Metastatic Breast Carcinoma in the Ovary (tissue), 3 donors: ENCODE measurements around a stretch of chr10.

GRCh38 chr10:76032413-76033003 lies 601.1 kb downstream of the LRMDA start:
- PRO-cap, 3 experiments: no peak in any of the 3 experiments

DNA sequence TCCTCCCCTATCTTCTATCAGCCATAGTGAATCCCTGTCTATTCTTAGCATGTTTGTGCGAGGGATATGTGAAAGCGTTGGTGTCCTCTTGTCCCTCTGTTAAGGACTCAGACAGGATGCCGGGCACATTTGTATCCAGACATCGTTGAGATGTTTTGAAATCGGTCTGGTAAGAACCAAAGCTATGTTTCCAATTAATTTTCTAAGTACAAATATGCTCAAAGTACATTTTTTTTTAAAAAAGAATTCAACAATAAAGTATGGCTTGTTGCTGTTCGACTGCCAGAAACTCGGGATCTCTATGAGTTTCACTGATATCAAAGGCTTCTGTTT lies 754.1 kb downstream of the LRMDA start:
- PRO-cap, 3 experiments: no peak in any of the 3 experiments

GRCh38 chr10:76382398-76383008 lies 951.1 kb downstream of the LRMDA start:
- PRO-cap, 3 experiments: no peak in any of the 3 experiments

DNA sequence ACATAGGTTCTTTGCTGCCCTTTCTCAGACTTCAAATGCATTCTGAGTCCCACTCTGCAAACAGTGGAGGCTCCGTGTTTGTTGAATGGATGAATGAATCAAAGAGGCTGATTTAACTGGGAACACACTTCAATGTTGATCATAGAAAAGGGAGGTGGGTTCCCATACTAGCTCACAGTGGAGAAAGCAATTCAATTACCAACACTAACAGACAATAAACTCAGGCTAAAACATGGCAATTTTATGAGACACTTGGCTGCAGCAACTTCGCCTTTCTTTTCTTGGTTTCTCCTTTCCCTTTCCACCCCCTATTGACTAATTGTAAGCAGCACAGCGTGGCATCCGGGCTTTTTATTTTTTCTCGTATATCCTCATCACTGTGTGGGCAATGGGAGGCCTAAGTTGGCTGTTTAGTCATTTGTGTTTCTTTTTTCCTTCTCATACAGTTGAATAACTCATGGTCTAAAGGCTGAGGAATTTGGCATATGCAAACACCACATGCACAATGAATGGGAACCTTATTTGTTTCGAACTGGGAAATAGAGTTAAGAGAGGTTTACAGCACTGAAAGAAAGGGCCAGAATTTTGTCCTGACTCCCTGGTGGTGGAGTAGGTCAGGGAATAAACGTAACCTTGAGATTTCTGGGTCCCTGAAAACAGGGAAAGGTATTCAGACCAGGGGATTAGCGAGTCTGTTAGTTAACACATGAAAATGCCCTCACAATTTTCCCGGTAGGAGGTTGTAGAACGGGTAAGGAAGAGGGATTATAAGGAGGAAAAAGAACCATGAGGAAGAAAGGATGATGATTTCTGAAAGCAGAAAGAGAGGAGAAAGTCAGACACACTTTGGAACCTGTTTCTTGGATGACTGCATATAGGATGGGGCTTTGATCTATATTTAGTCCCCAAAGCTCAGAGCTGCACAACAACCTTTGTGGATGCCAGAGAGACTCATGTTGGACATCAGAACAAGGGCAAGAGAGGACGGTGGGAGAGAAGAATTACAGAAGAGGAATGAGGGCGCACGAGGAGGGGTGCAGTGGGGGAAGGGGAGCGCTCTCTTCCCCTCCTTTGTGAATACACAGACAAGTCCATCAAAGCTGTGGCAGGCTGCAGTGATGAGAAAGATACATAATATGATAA lies 858.3 kb downstream of the KCNMA1 start:
- PRO-cap, 3 experiments: no peak in any of the 3 experiments

- PRO-cap, 3 experiments: no peak in any of the 3 experiments
Measured at GRCh38 chr10:77072983-77073480, 564.6 kb downstream of the KCNMA1 start.

DNA sequence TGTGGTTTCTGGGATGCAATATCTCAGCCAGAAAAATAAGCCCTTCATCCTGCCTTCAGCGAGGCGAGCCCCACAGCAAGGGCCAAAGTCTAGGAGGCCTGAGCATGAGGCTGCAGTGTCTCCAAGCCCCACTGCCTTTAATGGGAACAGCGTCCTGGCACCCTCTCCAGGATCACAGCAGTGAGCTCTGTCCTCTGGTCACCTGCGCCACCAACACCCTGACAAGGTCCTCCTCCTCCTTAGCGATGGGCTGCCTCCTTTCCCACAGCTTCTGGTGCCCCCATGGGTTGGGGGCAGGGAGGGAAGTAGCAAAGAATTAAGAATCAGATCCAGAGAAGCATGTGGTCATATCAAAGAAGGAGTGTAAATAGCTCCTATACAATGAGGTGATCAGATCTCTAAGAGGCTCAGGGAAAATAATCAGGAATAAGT lies 479.9 kb downstream of the KCNMA1 start:
- PRO-cap, 3 experiments: no peak in any of the 3 experiments

DNA sequence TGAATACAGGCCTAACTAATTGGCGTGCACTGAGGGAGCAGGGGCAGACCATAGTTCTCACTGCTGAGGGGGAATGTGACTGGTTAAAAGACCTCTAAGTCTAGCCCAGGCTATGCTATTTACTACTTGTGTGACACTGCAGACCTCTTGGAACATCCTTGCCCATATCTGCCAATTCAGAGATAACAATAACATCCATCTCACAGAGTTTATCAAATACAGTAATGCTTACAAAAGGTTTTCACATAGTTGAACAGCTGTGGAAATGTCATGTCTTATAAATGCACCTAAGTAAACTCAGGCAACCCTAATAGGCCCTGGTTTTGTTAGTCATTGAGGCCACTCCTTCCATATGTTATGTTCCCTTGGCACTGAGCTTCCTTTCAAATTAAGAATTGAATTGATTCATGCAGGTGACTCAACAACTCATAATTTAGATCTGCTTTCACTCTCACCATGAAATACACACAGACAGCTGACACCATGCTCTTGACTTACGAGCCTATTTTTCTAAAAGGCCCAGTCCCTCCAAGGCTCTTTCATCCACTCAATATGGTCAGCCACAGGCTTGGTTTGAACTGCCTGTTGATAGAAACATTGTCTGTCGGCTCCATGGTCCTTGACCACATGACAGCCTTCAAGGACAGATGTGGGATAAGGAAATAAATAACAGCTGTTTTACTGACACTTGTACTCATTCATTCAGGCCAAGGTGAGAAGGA lies 477.0 kb downstream of the KCNMA1 start:
- PRO-cap, 3 experiments: no peak in any of the 3 experiments

DNA sequence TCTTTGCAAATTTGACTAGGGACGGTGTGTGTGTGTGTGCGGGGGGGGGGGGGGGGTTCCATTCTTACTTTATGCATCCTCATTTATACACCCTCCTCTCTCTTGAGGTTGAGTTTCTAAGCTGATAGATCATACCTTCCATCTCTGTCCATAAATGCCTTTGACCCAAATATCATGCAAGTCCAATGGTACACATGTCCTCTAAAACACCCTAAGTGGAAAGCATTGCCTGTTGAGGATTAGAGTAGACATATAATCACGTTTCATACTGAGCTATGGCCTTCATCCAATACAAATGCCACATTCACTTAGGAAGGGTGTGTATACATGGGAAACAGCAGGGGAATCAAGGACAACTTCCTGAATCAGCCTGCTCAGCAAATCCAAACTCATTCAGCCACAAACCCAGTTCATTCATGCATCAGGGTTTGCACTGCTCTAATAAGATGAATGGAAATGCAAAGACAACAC lies 350.8 kb downstream of the KCNMA1 start:
- PRO-cap, 3 experiments: no peak in any of the 3 experiments

GRCh38 chr10:77296476-77297182 lies 341.0 kb downstream of the KCNMA1 start:
- PRO-cap, 3 experiments: no peak in any of the 3 experiments

DNA sequence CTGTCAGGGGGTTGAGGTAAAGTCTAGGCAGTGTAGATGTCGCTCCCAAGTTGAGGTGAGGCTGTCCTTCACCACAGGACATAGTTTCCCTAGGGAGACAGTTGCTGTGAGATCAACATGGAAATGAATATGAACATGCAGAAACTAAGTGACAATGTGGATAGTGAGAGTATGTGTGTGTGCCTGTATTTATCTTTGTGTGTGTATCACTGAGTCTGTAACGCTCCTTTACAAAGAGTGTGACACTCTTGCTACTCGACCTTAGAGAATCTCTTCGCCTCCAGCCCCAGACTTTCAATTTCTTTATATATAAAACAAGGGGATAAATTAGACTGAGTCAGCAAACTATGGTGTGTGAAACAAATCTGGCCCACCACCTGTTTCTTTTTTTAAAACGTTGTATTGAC lies 240.6 kb downstream of the KCNMA1 start:
- PRO-cap, 3 experiments: no peak in any of the 3 experiments

DNA sequence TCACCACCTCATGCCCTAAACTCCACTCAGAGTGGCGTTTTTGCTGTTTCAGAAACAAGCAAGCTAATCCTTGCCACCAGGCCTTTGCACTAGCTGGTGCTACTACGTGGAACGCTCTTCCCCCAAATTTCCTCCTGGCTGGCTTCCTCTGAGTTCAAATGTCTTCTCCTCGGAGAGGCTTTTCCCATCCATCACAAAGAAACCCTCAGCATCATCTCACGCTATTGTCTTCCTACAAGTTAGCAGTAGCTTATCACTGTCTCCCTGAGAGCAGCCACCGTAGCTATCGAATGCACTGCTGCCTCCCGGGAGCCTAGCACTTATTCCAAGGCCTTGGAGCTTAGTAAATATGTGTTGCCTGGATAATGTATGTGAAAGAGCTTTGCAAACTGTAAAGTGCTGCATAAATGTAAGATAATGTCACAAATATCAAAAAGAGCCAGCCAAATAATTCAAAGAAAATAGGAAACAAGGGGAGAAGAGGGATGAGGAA lies 124.4 kb downstream of the KCNMA1 start:
- PRO-cap, 3 experiments: no peak in any of the 3 experiments

- PRO-cap, 3 experiments: no peak in any of the 3 experiments
Measured at GRCh38 chr10:77846666-77847497, 79.7 kb downstream of the DLG5 start.

DNA sequence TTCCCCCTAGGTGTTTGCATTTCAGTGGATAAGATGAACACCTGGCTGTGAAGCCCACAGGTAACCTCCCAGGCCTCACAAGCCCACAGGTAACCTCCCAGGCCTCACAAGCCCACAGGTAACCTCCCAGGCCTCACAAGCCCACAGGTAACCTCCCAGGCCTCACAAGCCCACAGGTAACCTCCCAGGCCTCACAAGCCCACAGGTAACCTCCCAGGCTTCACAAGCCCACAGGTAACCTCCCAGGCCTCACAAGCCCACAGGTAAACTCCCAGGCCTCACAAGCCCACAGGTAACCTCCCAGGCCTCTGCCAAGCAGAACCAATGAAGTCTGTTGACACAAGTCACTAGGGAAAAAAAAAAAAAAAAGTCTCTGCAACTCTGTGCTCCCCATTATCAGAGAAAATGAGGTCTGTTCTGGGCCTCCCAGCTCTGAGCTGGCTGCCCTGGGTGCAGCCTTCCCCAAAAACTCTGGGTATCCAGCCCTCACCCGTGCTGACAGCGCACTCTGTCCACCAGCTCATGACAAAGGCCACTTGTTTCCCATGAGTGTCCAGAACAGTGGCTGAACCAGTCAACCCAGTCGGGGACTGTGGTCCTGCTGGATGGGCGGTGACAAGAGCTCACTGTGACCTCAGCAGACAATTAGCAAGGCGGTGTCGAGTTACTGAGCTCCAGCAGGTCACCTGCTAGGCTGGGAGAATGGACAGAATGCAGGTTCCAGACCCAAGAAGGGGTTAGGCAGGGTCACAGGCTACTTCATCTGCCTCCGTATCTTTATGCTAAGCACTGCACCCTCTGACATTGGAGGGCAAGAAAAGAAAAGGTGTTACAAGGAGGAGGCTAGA lies 37.4 kb downstream of the DLG5 start:
- PRO-cap, 3 experiments: peak in 3 of 3 experiments; most common plus-strand start position 729 of the sequence (in 2); most common minus-strand start position 524 of the sequence (in 3)

DNA sequence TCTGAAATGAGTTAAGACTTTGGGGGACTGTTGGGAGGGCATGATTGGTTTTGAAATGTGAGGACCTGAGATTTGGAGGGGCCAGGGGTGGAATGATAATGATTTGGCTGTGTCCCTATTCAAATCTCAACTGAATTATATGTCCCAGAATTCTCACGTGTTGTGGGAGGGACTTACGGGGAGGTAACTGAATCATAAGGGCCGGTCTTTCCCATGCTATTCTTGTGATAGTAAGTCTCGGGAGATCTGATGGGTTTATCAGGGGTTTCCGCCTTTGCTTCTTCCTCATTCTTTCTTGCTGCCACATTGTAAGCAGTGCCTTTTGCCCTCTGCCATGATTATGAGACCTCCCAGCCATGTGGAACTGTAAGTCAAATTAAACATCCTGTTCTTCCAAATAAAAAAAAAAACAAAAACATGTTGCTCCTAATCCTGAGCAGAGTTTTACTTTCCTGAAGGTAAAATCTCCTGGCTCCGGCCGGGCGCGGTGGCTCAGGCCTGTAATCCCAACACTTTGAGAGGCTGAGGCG lies 22.1 kb downstream of the DLG5 start:
- PRO-cap, 3 experiments: no peak in any of the 3 experiments

DNA sequence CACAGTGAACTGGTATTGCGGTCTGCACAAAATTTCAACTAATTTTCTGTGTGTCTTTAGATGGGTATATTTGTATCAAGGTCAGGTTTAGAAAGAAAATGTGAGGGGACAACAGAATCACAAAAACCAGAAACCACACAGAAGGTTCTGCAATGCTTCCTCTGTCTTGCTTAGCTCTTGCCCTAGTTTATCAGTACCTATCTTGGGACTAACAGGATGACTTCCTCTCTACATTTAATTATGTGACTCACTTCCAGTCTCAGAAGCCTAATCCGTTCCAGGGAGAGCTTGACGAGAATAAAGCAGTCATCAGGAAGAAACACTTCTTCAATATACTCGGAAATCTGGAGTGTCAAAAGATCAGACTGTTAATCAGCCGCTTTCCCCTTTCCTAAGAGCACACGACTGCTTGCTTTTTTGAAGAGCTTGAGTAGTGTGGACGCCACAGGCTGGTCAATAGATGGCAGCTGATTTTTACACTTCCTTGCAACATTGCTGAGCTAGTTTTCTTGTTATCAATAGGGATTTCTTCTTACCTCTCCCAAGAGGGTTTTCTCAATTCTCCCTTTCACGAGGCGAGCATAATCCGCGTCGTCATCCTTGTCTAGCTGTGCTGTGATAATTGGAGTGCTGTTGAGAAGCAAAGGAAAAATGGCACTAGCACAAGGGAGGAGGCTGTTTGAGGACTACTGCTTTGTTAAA lies 45.5 kb downstream of the POLR3A start:
- PRO-cap, 3 experiments: no peak in any of the 3 experiments

DNA sequence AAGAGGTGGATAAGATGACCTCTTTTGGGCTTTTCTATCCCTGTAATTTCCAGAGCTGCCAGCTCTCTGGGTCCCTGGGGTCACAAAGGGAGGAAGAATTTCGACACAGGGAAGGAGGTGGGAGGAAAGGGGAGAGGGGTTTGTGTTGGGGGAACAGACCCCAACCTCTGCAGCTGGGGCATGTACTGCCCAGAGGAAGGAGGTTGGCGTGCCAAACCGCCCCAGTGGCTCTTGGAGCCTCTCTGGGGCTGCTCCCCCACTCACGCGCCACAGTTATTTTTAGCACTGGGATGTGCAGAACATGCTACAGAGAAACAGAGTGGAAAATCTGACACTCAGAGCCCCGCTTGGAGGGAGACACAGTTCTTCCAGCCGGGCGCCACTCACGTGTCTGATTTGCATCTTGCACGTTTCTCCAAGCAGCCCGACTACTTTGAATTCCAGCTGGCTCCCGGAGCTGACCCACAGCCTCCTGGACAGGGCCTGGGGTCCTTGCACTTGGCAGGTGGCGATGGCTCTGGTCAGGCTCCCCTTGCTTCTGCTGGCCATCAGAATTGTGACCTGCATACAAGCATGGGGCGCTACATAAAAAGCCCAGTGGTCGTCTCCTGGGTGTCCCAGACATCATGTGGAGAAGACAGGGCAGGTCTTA lies 182.0 kb downstream of the RPS24 start:
- PRO-cap, 3 experiments: no peak in any of the 3 experiments

GRCh38 chr10:78745486-78745834 lies 323.3 kb upstream of the ZMIZ1 start:
- PRO-cap, 3 experiments: no peak in any of the 3 experiments

DNA sequence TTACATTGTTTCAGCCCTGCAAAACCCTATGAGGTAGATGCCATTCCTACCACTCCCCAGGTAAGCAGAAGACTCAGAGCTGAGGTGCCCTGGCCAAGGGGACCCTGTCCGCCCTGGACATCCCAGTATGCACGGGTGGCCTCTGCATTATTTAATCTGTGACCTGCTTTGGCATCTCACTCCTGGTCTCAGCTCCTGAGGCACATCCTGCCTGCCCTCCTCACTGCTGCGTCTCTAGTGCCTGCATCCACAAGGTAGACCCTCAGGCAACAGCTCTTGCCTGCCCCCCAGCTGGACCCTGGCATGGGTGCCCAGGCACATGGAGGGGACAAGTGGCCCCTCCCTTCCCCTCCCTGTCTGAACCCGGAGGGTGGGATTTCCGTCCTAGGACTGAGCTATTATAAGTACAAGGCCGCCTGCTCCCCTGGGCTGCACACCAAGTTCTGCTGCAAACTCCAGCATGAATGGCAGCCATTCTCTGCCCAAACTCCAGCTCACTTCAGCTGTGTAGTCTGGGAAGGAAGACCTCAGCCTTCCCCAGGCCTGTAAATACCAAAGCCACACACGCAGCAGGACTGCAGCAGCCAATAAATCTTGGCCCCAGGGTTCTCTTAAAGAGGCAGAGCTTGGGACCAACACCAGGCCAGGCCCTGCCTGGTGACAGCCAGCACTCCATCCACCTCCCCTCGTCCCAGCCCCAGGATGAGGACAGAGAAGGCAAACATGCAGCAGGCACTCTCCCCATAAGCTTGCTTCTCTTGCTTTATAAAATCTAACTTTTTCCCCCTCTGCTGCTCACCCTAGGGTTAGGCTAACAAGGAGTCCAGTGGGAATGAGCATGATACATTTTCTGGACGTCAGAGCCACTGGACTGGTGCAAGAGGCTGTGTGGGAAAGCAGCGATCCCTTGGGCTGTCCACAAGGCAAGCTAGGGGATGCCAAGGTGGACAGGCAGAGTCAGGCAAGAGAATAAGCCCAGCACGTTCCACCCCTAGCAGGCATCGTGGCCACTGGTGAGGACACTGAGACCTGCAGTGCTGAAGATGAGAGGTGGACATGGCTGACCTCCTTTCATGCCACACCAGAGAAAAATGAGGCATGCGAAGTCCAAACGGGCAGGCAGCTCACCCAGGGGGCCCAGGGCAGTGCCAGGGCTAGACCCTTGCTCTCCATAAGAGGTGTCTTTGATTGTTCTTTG lies 291.2 kb upstream of the ZMIZ1 start:
- PRO-cap, 3 experiments: no peak in any of the 3 experiments

- PRO-cap, 3 experiments: no peak in any of the 3 experiments
Measured at GRCh38 chr10:78944790-78945379, 123.9 kb upstream of the ZMIZ1 start.

DNA sequence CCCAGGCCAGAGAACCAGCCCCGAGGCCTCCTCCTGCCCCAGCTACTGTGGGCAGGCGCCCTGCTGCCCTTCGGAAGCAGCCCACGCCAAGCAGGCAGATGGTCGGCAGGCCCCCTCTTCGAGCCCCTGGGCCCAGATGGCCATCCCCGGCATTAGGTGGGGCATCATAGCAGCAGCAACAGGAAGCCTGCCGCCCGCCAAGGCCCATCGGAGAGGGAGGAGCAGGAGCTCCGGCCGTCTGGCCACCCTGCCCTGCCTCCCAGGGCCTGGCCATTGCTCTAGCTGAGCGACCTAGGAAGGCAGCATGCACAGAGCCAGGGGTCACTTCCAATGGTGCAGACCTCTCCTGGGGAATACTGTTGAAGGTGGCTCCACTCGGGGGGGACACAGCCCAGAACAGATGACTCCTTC lies 105.0 kb upstream of the ZMIZ1 start:
- PRO-cap, 3 experiments: no peak in any of the 3 experiments